A375 (cell line): Measurements from ENCODE around the genes MISP, AZU1 and ARHGAP45.

- RAMPAGE, long total RNA = no peak
These were observed 1.1 kb downstream of the SHC2 start for GRCh38 chr19:459444-460497.

GRCh38 chr19:461508-462310 is 876 bp upstream of the SHC2 start:
- RAMPAGE, long total RNA = no peak

DNA sequence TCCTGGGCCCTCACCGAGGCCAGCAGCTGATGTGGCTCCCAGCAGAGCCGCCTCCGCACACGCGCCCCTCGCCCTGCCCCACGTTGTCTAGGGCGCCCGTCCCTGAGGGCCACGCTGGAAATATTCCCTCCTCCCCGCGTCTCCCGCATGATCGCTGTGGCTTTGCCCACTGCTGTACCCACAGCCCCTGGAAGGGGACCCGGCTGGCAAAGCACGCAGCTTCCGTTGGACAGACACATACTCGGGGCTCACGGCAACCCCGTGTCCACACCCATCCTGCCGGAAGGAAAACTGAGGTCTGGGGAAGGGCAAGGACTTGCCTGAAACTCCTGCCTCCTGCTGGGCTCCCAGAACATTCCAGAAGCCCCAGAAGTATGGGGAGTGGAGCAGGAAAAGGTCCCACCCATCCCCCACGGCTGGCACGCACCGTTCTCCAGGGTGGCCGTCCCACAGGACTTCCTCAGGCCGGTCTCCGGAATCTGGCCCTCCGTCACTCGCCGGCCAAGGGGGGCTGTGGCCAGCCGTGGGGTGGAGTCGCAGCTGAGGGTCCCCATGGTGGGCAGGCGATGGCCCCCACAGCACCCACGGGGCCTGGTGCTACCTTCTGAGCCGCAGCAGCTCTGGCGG is 476 bp downstream of the ODF3L2 start:
- RAMPAGE, long total RNA = no peak

- RAMPAGE, long total RNA = no peak
These were observed 10.7 kb upstream of the ODF3L2 start for GRCh38 chr19:485152-486282.

DNA sequence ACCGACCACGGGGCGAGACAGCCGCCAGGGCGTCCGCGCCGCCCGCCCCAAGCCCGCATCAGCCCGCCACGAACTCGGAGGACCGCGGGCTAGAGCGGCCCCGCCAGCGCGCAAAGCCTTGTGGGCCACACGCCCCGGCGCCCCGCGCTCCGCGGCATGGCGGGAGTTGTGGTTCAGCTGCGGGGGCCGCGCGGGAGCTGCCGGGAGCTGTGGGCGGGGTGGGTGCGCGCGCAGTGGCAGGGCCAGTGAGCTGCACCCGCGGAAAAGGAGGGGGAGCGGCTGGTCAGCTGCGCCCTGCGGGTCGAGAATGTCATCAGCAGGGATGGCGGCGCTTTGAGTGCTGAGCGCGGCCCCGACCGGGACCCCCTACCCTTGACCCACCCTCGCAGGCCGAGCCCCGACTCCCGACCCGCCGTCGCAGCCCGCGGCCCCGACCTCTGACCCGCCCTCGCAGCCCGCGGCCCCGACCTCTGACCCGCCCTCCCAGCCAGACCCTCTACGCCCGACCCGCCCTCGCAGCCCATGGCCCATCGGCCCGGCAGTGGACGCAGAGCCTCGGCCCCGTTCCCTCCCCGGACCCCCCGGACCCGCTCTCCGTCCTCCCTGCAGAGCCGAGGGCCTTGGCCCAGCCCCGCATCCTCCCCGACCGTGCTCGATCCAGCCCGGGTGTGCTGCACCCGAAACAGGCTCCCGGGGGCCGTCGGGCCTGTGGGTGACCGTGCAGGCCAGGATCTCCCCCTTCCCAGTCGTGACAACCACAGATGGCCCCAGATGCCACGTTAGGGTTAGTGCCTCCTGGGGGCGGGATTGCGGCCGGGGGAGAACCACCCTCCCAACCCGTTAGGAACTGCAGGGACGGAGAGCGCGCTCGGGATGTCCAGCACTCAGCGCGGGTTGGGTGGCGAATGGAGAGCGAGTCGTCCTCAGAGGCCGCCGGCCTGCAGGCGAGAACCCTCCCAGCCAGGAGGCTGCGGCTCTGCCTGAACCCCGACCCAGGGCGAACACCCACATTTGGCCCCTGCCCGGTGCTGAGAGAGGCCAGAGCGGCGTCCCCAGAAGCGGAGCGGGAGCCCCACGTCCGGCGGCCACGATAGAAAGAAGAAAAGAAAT is 7.0 kb upstream of the MADCAM1 start:
- RAMPAGE, long total RNA = no peak

- RAMPAGE, long total RNA = no peak
These were observed 5.3 kb upstream of the GZMM start for GRCh38 chr19:538480-538978.

DNA sequence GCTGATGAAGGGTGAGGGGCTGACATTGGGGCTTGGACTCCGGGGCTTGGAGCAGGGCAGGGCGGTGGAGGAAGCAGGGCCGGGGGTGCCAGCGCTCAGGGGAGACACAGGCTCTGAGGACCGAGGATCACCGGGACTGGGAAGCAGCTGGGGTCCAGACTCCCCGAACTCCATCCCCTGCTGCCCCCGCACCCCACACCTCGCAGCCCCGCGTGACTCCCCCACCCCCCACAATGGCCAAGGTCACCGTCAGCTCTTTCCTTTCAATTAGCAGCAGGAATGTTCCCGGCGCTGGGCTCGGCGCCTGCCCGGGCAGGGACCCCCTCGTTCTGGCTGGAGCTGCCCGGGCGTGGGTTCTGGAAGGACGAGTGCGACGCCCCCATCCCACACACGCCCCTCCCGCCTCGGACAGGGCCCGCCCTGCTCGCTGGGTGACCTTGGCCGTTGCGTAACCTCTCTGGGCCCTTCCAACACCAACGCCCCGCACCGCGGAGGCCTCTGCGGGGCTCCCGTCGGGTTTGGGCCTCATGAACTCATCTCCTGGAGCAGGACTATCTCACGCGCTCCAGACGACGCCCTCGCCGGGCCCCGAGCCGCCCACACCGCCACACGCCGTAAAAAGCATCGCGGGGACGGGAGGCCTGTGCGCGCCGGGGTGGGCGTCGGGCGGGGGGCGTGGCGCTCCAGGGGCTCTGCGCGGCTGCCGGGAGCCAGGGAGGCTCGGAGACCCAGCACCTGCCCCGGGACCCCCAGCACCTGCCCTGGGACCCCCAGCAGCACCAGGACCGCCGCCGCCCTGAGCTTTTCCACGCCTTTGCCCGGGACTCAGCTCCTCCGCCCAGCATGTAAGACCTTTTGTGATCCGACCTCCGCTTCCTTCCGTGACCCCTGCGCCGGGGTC is 10.3 kb downstream of the PALM start:
- RAMPAGE, long total RNA = no peak

DNA sequence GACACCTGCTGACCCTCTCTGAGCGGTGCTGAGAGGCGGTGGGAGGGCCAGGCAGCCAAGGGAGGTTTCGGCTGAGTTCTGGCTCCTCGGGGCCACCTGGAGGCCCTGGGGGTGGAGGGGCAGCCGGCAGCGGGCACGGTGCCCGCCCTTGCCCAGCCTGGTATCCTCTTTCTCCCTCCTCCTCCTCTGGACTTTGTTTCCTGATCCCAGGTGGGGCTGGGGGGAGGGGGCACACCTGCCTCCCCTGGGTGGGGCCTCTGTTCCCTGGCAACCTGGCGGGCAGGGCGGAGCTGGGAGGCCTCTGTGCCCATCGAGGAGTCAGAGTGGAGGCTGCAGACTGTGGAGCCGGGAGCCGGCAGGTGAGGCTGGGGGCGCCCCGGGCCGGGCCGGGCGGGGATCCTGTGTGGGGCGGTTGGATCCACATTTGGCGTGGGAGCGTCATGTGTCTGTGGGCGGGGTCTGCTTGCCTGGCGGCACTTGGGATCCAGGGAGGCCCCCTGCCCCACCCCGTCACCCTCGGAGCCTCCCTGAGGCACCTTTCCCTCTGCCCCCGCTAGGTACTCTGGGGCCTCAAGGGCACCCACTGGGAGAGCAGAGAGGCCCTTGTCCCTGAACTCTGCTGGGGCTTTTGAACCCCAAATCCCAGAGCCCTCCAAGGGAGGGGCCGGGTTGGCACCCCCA is at the start of gene MISP:
TSS of gene MISP (plus strand) at position 300 of the 681 bp plus-strand sequence.
- RAMPAGE, long total RNA = no peak

DNA sequence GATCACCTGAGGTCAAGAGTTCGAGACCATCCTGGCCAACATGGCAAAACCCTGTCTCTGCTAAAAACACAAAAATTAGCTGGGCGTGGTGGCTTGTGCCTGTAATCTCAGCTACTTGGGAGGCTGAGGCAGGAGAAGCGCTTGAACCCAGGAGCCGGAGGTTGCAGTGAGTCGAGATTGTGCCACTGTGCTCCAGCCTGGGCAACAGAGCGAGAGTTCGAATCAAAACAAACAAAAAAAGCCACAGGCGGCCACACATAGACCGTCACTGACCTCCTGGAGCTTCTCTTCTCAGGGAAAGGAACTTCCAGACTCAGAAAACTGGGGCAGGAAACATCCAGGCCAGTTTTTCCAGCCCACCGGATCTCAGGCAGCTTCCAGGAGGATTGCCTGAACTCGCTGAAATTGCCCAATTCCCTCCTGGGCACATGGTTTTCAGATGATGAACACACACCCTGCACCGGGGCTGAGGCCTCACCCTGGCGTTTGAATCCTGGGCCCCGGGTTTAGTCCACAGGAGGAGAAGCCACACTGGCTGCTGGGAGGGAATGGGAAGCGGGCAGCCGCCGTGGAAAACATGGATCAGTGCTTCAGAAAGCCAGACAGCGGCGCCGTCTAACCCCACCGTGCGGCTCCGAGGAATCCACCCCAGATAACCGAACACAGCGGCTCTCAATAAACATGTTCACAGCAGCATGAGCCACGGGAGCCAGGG is 18.4 kb upstream of the PTBP1 start:
- RAMPAGE, long total RNA = no peak

- RAMPAGE, long total RNA = no peak
These were observed 4.9 kb downstream of the PTBP1 start for GRCh38 chr19:802065-802593.

DNA sequence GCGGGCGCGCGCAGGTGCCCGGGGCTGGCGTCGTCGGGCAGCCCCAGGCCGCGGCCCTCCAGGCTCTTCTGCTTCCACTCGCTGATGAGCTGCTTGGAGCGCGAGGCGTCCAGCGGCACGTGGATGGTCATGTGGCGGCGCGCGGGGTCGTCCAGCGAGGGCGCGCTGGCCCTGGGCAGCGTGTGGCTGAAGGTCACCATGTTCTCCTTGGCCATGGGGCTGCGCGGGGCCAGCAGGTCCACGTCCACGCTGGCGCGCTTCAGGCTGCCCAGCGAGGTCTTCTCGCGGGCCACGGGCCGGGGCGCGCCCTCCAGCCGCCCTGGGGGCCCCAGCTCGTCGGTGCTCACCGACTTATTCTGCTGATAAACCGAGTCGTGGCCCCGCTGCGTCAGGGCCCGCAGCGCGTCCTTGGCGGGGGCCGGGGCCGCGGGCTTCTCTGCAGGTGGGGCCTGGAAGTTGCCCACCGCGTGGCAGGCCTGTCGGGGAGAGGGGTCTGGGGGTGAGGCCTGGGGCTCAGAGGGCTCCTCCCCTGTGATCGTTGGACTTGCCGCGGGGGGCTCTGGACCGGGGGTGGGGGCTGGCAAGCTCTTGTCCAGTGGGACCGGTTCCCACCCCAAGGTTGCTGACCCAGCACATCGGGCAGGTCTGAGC is 8.2 kb downstream of the PLPPR3 start:
- RAMPAGE, long total RNA = no peak

DNA sequence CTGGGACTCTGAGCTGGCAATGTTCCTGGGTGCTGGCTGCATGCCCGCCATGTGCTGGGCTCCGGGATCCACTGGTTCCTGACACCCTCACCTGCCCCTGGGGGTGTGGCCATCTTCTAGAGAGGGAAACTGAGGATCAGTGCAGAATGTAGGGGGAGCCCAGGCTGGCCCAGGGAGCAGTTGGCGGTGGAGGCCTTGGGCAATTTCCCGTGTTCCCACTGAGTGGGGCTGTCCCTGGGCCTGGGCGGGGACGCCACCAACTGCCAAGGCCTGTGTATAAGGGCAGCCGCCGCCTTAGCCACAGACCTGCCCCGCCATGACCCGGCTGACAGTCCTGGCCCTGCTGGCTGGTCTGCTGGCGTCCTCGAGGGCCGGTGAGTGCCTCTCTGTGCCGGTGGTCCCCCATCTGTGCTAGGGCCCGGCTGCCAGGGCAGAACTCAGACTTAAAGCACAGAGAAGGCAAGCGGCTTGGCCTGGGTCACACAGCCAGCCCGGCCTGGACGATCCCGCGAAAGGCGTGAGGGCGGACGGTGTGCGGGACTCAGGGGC is at the start of gene AZU1:
TSS of gene AZU1 (plus strand) at position 307 of the 549 bp plus-strand sequence.
- RAMPAGE, long total RNA = no peak

DNA sequence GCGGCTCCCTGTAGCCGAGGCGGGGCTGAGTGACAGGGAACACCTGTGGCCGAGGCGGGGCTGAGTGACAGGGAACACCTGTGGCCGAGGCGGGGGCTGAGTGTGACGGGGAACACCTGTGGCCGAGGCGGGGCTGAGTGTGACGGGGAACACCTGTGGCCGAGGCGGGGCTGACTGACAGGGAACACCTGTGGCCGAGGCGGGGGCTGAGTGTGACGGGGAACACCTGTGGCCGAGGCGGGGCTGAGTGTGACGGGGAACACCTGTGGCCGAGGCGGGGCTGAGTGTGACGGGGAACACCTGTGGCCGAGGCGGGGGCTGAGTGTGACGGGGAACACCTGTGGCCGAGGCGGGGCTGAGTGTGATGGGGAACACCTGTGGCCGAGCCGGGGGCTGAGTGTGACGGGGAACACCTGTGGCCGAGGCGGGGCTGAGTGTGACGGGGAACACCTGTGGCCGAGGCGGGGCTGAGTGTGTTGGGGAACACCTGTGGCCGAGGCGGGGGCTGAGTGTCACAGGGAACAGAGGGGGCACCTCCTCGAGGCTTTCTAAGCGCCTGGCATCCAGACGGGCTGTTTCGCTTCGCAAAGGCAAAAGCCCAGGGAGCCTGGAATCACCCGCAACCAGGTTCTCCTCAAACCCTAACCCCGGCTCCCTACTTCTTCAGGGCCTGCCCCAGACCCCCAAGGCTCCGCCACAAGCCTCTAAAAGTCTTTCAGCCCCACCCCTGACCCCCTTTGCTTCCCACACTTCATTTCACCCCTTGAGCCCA is 1.2 kb downstream of the MED16 start:
- RAMPAGE, long total RNA = no peak

- RAMPAGE, long total RNA = no peak
These were observed 9.1 kb upstream of the MED16 start for GRCh38 chr19:901759-902743.

- RAMPAGE, long total RNA = no peak
These were observed 8.8 kb downstream of the R3HDM4 start for GRCh38 chr19:904108-904635.

GRCh38 chr19:995157-995915 is 4.9 kb upstream of the GRIN3B start:
- RAMPAGE, long total RNA = no peak

GRCh38 chr19:1006476-1006950 is 6.3 kb downstream of the GRIN3B start:
- RAMPAGE, long total RNA = no peak

GRCh38 chr19:1042948-1043716 is 3.2 kb downstream of the ABCA7 start:
- RAMPAGE, long total RNA = no peak

DNA sequence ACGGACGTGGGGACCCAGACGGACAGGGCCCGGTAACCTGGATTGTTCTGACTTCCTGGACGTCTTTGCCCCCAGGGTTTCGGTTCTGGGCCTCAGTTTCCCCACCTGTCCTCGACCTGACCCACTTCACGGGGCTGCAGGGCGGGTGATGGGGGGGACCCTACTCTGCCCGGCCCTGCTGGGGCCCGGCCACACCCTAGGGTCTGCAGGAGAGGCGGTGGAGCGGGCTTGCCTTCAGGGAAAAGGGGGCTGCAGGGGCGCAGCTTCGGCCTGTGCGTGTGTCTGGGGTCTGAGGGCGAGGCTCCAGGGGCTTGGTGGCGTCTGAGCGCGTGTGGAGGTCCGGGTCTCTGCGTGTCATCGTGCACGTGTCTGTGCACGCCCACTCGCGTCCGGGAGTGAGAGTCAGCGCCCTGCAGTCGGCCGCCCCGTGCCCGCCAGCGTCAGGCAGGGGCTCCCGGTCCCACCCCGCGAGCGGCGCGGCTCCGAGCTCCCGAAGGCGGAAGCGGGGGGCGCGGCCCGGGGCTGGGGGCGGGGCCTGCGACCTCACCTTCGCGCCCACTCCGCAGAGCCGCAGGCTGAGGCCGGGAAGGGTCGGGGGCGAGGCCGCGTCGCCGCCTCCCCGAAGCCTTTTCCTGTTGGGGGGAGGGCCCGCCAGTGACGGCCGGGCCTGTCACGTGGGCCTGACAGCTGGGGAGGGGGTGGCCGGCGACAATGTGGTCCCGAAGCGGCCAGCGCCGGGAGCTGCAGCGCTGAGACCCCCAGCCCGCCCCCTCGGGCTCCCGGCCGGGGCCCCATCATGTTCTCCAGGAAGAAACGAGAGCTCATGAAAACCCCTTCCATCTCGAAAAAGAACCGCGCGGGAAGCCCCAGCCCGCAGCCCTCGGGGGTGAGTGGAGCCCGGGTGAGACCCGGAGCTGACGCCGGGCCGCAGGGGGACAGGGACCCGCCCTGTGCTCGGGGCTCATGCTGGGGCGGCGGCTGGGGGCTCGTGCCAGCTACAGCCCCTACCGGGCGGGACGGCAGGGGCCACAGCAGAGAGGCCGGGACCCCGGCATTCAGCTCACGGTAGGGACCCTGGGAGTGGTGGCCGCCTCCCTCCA is at the start of gene ARHGAP45:
TSS of gene ARHGAP45 (plus strand) at position 558 of the 1,100 bp plus-strand sequence.
- RAMPAGE, long total RNA = no peak

DNA sequence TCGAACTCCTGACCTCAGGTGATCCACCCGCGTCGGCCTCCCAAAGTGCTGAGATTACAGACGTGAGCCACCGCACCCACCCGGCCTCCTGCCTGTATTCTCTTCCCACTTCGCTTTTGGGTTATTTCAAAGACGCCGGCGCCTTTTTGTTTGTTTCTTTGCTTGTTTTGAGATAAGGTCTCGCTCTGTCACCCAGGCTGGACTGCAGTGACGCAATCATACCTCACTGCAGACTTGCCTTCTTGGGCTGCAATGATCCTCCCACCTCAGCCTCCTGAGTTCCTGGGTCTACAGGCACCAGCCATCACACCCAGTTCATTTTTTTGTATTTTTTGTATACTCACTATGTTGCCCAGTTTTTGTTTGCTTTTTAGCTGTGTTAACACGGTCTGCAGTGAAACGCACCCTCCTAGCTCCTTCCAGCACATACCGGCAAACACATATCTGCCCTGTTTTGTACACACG is 8.5 kb downstream of the ARHGAP45 start:
- RAMPAGE, long total RNA = no peak